Cardiac muscle cell (in vitro differentiated cells and primary cell): ENCODE results near the gene KCNMB1.

GRCh38 chr5:168434157-168434544 lies 52.1 kb upstream of the RARS1 start:
- RAMPAGE, long total RNA = no peak
- RRBS = no CpG with 5 or more reads among the region's 7 CpGs

DNA sequence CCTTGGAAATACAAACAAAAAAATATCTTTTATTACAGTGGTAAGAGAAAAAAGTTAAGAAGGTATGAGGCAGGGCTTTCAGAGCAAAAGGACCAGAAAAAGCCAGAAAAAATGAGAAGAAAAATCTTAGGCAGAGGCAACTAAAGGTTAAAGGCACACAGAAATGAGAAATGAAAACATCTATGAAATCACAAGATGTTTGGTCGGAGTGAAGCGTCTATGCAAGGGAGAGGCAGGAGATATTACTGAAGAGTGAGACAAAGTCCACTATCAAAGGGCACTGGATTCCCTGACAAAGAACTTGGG lies 17.0 kb downstream of the PANK3 start:
- RAMPAGE, long total RNA = no peak
- RRBS = no CpG with 5 or more reads among the region's 2 CpGs

DNA sequence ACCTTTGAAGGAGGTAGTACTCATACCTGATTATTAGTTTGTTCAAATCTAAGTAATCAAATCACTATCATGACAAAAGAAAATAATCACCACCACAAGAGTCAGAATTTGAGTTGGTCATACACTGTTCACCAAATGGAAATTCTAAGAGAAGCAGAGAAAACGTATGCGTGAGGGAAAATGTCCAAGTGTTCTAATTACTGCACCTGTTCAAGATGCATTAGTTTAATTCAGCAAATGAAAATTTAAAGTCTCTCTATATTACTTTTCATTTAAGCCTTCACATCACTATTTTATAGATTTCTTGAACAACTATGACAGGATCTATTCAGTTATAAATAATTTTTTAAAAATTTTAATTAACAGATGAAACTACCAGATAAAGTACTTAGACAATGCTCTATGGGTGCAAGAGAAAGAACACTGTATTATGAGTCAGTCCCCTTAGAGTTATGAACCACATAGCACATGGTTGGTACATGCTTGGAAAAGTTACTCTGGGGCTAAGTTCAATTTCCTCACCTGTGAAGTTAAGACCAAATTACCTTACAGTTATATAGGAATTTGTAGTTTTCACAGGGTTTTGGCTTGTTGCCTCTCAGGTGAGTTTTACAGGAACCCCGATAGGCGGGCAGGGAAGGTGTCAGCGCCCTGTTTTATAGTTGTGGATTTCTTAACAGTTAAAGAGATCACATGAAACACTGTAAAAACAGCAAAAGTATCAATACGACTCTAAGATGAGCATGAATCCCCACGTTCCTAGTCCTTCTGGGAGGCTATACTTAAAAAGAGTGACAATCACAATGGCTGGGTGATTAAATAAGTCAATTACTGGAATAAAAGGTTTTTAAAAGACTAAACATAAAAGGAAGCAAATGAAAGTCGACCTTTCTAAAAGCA lies 1.2 kb downstream of the PANK3 start:
- RAMPAGE, long total RNA = no peak
- RRBS = no CpG with 5 or more reads among the region's 8 CpGs

GRCh38 chr5:168785848-168786740 lies 206.9 kb upstream of the PANK3 start:
- RAMPAGE, long total RNA = no peak
- RRBS = no CpG with 5 or more reads among the region's 11 CpGs

DNA sequence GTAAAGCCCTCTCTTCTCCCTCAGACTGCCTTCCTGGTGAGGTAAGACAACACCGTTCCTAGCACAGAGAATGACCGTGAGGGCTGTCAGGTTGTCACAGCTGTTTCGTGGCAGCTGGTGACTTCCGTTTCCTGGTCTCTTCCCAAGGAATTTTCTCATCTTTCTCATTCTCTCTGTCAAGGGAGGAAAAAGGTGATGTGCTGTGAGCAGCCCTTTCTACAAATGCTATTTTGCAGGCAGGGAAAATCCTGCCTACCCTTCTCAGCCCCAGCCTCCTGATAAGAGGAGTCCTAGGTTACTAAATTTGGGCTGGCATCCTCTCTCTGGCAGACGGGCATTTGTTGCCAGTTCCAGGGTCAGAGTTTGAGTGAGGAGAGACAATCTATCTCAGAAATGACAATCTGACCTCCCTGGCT lies 263.5 kb upstream of the PANK3 start:
- RAMPAGE, long total RNA = no peak
- RRBS = no CpG with 5 or more reads among the region's 5 CpGs

GRCh38 chr5:169095304-169095821 lies 205.6 kb downstream of the SLIT3 start:
- RAMPAGE, long total RNA = no peak
- RRBS = no CpG with 5 or more reads among the region's 5 CpGs

DNA sequence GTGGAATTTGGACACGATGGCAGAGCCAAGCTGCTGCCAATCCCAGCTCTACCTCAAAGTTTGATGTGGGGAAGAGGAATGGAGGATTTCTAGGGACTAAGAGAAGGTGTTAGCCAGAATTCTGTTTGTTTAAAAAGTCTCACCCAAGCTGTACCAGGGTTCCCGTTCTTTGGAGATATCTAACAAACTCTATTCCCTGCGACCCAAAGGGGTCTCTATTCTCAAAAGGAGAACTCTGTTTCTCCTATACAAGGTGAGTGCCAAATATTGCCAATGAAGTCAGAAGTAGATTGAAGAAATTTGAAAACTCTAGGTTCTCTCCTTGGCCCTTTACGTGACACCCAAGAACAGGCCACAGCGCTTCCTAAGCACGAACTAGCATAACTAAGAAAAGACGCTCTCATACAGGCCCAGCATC lies 183.4 kb downstream of the SLIT3 start:
- RAMPAGE, long total RNA = no peak
- RRBS = no CpG with 5 or more reads among the region's 7 CpGs

DNA sequence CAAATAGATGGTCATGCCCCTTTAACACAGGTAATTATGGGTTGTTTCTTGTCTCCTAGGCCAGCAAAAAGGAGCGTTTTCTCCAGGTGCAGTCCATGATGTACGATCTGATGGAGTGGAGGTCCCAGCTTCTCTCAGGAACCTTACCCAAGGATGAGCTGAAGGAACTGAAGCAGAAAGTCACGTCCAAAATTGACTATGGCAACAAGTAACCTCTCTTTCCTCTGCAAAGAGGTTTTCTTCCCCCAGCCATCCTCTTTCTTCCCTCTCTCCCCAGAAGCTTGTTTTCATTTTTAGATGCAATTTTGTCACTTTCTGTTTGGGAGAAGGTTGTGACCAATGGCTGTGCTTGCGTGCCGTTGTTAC lies 37.1 kb downstream of the DOCK2 start:
- RAMPAGE, long total RNA = no peak
- RRBS = no CpG with 5 or more reads among the region's 5 CpGs

GRCh38 chr5:169855536-169856097 lies 124.7 kb downstream of the INSYN2B start:
- RAMPAGE, long total RNA = no peak
- RRBS = no CpG with 5 or more reads among the region's 2 CpGs

- RAMPAGE, long total RNA = no peak
- RRBS = no CpG with 5 or more reads among the region's 9 CpGs
These were observed 45.5 kb downstream of the FOXI1 start for GRCh38 chr5:170151019-170151814.

DNA sequence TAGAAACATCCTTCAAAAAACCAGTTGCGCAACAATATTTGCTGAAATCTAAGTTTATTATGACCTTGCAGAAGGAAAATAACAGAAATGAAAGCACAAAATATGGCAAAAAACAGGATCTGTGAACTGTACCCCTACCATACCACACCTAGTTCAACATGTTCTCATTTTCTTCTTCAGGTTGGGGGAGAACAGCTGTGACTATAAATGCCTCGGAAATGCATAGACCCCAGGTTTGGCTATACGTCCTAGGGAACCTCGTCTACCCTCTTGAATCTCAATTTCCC lies 1.4 kb downstream of the LCP2 start:
- RAMPAGE, long total RNA = no peak
- RRBS = no CpG with 5 or more reads among the region's 4 CpGs

GRCh38 chr5:170327713-170328138 lies 30.1 kb upstream of the LCP2 start:
- RAMPAGE, long total RNA = no peak
- RRBS = no CpG with 5 or more reads among the region's 4 CpGs

DNA sequence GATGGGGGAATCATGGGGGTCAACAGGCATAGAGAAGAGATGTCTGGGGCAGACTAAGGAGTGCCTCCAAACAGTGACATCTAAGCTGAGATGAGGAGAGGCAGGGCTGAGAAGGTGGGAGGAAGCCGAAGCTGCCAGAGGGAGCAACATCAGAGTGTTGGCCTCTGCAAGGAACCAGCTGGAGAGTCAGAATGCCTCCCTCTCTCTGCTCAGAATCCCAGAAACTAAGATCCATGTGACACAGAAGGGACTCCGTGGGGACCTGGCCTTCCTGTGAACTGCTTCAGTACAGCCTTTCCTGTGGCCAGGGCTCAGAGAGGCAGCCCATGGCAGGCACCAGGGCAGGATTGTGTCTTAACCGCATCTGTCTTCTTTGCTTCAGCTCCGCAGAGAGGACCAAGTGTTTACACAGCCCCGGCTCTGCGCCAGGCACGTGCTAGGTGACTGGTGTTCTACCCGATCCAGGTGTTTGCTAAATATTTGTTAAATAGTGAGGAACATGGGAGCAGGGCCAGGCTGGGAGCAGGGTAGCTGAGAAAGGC lies 33.5 kb downstream of the KCNMB1 start:
- RAMPAGE, long total RNA = no peak
- RRBS = no CpG with 5 or more reads among the region's 8 CpGs

DNA sequence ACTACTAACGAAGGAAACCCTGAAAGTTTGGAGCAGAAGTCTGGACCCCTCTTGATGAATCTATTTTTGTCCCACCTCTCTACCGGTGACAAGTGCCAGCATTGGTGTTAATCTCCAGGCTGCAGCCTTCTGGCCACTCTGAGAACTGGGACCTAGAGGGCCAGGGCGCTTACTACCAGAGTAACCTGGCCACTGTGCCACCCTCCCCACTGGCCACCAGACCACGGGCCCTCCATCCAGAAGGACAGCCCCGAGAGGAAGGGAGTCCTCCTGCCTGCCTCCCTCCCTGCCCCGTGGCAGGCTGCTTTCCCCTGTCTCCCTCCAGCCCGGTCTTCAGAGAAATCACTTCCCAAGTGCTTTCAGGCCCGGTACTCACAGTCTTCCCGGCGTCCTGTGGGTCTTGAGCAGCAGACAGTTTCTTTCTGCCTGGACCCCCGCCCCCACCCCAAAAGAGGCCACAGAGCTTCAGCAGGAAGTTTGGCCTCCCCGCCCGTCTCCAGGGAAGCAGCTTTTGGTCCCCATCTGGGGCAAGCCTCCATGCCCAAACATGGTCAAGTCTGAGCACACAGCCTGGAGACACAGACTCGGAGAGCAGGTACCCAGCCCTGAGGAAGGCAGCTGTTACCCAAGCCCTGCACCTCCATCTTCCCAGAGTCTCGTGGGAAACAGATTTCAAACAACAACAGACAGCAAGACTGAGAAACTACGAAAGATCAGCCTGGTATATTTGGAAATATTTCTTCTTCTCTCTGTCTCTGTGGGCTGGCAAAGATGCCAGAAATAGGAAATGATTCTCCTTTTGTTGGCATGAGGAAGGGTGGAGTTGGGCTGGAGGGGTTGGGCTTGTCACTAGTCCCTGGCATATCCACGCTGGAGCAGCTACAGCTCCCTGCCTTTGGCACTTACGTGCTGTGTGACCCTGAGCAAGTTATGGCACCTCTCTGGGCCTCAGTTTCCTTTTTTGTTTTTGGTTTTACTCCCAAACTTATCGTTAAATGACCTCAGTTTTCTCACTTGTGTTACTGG lies at the start of gene KCNMB1:
Gene KCNMB1 (minus strand): TSS at position 485 of the 1,026 bp plus-strand sequence.
- RAMPAGE, long total RNA = start-site peak on the plus strand centred at position 123 of the sequence, 38 bp wide, 9 and 13 reads in 2 replicates
- RRBS = no CpG with 5 or more reads among the region's 19 CpGs

DNA sequence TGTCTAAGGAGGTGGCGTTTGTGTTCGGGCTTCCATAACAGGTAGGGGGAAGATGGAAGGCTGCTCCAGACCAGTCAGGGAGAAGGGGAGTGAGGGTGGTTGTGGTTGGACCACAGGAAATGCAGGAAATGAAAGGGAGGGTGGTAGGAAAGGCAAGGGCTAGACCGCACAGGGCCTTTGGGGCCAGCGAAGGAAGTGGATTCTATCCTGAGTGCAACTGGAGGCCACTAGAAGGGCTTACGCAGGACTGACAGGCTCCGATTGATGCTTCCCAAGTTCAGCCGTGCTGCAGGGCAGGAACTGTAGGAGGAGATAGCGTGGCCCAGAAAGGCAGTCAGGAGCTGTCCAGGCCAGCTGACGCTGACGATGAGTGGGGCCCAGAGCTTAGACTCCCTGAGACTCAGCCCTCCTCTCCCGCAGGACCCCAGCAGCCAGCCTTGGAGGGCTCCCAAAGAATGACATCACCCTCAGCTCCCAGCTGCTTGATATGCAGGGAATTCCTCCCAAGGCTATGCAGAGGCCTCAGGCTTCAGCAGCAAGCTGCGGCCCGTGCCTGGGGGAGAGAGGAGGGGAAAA lies 48.8 kb downstream of the KCNIP1 start:
- RAMPAGE, long total RNA = no peak
- RRBS = no CpG with 5 or more reads among the region's 13 CpGs

GRCh38 chr5:170747273-170747933 lies 36.1 kb upstream of the GABRP start:
- RAMPAGE, long total RNA = no peak
- RRBS = no CpG with 5 or more reads among the region's 6 CpGs

- RAMPAGE, long total RNA = no peak
- RRBS = no CpG with 5 or more reads among the region's 12 CpGs
These were observed 10.4 kb downstream of the NPM1 start for GRCh38 chr5:171397853-171398583.

DNA sequence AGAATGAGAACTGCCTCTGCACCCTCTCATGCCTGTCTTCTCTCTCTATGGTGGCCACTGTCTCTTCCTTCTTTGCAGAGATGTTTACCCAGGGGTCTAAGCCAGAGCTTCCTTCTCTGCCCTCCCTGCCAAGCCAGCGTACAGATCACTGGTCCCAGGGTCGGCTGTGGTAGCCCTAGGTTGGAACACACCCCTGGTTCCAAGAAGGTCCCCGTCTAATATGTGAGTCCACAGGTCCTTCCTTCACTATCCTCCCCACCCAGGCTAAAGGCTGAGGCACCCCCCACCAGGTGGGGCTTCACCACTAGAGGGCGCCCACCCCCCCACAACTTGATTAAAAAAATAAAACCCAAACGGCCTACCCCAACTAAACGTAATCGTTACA lies 64.8 kb downstream of the FGF18 start:
- RAMPAGE, long total RNA = no peak
- RRBS = no CpG with 5 or more reads among the region's 7 CpGs

- RAMPAGE, long total RNA = no peak
- RRBS = no CpG with 5 or more reads among the region's 8 CpGs
These were observed 138.3 kb upstream of the SMIM23 start for GRCh38 chr5:171647325-171647718.

GRCh38 chr5:171924276-171925212 lies 81.9 kb downstream of the FBXW11 start:
- RAMPAGE, long total RNA = no peak
- RRBS = 100% methylated on average over 2 of the region's 29 CpGs